ENCODE measurements around the genes ANXA3 and BMP2K.

DNA sequence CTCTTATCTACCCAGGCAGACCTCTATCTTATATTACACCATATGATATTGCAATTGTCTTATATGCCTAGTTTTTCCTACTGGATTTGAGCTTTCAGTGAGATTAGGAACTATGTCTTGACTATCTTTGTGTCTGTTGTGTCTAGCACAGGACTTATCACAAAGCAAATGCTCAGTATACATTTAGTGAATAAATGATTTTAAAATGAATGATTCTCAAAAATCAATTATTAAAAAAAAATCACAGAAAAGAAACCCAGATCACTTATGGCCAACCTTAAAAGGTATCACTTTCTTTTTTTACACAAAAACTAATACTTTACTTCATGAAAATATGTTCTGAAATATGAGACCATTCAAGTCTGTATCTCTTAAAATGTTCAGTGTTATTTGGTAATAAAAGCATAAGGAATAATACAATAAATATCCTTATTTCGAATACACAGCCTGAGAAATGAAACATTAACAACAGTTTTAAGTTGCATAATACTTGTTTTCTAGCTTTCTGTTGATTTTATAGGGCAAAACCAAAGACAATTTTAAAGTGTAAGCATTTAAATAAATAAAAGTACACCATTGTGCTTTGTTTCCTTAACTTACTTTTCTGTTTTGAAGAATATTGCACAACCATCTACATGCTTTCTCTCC lies 77.5 kb downstream of the CNOT6L start:
- PRO-cap, 6 experiments = no peak in any of the 6 experiments
- RAMPAGE, long total RNA, 2 experiments = no peak in any of the 2 experiments
- RRBS = no CpG with 5 or more reads among the region's 1 CpG

DNA sequence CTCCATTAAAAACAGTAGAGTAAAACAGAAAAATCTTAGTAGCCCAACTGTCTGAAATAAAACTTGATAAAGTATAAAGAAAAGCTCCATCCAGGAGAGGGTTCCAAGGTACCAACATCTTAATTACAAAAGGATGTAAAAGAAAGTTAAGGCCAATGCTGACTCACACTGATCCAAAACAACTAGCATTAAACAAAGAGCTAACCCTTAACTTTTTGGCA lies 18.5 kb downstream of the CNOT6L start:
- PRO-cap, 6 experiments = peak in 2 of 6 experiments; most common minus-strand start position 116 of the sequence (in 1)
- RAMPAGE, long total RNA, 2 experiments = no peak in any of the 2 experiments

DNA sequence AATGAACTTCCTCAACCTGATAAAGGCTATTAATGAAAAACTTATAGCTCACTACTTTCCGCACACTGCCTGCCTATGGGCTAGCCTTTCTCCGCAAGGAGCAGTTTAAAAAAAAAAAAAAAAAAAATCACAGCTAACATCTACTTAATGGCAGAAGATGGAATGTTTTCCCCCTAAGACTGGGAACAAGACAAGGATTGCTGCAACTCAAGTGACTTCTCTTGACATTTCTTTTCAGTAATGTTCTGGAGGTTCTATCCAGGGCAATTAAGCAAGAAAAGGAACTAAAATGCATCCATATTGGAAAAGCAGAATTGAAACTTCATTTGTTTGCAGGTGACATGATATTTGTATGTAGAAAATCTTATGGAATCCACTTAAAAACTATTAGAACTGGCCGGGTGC lies 7.4 kb downstream of the CNOT6L start:
- PRO-cap, 6 experiments = no peak in any of the 6 experiments
- RAMPAGE, long total RNA, 2 experiments = no peak in any of the 2 experiments
- RRBS = no CpG with 5 or more reads among the region's 3 CpGs

DNA sequence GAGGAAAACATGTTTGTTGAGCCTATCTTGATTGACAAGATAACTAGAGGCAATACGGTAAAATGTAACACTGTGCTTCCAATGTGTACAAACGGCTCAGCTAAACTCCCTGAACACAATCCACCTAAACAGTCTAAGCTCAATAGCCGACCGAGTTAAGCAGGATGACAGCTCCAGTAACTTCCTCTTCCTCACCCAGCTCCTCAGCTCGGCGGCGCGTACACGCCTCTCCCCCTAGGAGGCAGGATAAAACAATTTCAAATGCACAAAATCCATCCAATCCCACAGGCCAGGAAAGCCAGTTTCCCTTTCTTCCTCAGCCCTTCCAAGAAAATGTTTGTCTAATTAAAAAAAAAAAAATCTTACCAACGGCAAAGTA lies 1.1 kb downstream of the CNOT6L start:
- PRO-cap, 6 experiments = peak in 5 of 6 experiments; most common plus-strand start position 279 of the sequence (in 2); most common minus-strand start position 178 of the sequence (in 2)
- RAMPAGE, long total RNA, 2 experiments = no peak in any of the 2 experiments
- RRBS = no CpG with 5 or more reads among the region's 10 CpGs

GRCh38 chr4:77861430-77861885 lies 1.2 kb upstream of the MRPL1 start:
- PRO-cap, 6 experiments = no peak in any of the 6 experiments
- RAMPAGE, long total RNA, 2 experiments = no peak in any of the 2 experiments

DNA sequence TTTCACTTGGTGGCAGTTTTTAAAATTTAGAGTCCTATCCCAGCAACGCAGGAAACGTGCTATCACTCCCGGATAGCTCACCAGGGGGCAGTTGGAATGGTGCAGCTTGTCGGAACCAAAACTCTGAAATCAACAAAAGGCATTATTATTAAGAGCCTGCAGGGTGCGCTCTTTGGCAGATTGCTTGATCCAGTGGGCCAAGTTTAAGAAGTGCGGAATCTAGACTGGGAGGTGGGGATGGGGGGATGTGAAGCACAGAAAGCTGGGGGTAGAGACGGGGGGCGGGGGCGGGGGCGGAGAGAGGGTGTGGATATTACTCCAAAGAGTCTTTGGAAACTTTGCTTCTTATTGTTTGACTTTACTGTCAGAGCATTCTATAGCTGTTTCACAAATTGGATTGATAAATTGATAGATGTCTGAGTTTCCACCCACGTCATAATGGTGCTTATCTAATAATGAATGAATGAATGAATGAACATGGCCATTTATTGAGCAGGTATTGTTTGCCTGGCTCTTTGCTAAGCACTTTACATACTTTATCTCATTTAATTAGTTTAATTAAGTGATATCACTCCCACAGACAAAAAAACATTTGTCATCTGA lies 2.6 kb downstream of the FRAS1 start:
- PRO-cap, 6 experiments = peak in 2 of 6 experiments; most common minus-strand start position 122 of the sequence (in 1)
- RAMPAGE, long total RNA, 2 experiments = no peak in any of the 2 experiments
- RRBS = no CpG with 5 or more reads among the region's 11 CpGs

GRCh38 chr4:78551509-78552420 lies at the start of gene ANXA3:
TSS of gene ANXA3 (plus strand) at chr4:78551770.
- PRO-cap, 6 experiments = peak in 6 of 6 experiments; most common plus-strand start chr4:78551751 (in 3); most common minus-strand start chr4:78551815 (in 4)
- RAMPAGE, long total RNA, 2 experiments = start-site peak on the plus strand in 2 of 2 experiments, at chr4:78551727-78551827 at its widest, 1,228 to 2,070 reads per replicate
- RRBS = 3% methylated on average over 18 of the region's 62 CpGs

DNA sequence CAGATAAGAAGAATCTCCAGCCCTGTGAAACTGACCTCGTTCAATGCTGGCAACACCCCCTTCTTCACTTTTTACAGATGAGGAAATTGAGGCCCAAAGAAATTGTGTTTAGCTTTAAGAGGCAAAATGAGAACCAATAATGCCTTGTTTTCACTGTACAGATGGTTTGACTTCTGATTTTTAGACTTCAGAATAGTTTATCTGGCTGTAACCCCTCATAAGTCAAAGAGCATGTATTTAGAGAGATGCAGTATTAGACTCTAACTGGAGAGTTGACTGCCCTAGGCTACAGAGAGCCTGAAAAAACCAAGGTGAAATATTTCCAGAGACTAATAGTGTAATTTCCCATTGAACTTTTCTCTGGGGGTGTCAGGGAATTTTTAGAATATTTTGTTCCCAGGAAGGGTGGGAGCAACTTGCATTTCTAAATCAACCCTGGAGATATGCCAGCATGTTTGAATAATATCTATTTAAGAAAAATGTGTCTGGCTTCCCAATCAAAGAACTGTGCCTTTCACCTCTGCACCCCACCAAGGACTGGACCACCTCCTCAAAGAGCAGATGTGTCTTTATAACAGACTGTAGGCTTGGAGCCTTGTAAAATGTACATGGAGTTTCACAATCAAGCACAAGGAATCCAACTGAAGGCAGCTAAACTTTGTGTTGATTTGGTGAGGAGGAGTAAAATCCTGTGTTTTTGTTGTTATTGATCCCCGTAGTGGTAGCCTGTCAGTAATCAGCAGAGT lies 2.0 kb downstream of the ANXA3 start:
- PRO-cap, 6 experiments = peak in 3 of 6 experiments; most common plus-strand start position 476 of the sequence (in 1); most common minus-strand start position 290 of the sequence (in 3)
- RAMPAGE, long total RNA, 2 experiments = no peak in any of the 2 experiments
- RRBS = no CpG with 5 or more reads among the region's 2 CpGs

GRCh38 chr4:78569223-78569874 lies 17.8 kb downstream of the ANXA3 start:
- PRO-cap, 6 experiments = no peak in any of the 6 experiments
- RAMPAGE, long total RNA, 2 experiments = no peak in any of the 2 experiments
- RRBS = no CpG with 5 or more reads among the region's 6 CpGs

GRCh38 chr4:78628219-78629117 lies 76.9 kb downstream of the ANXA3 start:
- PRO-cap, 6 experiments = no peak in any of the 6 experiments
- RAMPAGE, long total RNA, 2 experiments = no peak in any of the 2 experiments
- RRBS = no CpG with 5 or more reads among the region's 5 CpGs

DNA sequence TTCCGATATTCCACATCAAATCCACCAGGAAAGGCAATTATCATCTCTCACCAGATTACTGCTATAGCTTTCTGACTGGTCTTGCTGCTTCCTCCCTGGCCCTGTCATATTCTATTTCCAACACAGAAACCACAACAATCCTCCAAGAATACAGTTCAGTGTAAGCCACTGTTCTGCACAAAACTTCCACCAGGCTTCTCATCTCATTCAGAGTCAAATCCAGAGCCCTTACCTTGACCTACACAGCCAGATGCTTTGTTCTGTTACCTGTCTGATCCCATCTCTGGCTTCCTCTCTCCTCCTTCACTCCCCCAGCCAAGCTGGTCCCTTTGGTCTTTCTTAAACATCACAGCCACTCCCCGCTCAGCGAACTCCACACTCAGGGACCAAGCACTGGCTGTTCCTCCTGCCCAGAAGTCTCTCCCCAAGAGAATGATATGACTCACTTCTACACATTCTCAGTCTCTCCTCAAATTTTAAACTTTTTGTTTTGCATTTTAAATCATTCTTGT lies 84.8 kb upstream of the BMP2K start:
- PRO-cap, 6 experiments = no peak in any of the 6 experiments
- RAMPAGE, long total RNA, 2 experiments = no peak in any of the 2 experiments
- RRBS = no CpG with 5 or more reads among the region's 3 CpGs

- PRO-cap, 6 experiments = peak in 6 of 6 experiments; most common plus-strand start chr4:78776350 (in 6); most common minus-strand start chr4:78776230 (in 5)
- RAMPAGE, long total RNA, 2 experiments = no peak in any of the 2 experiments
- RRBS = 1% methylated on average over 67 of the region's 106 CpGs
Observed at GRCh38 chr4:78776165-78777287, at the start of gene BMP2K. TSS of gene BMP2K (plus strand) at chr4:78776350.

- PRO-cap, 6 experiments = no peak in any of the 6 experiments
- RAMPAGE, long total RNA, 2 experiments = no peak in any of the 2 experiments
- RRBS = no CpG with 5 or more reads among the region's 14 CpGs
Observed at GRCh38 chr4:78794296-78795669, 18.6 kb downstream of the BMP2K start.

GRCh38 chr4:78873100-78873683 lies 66.0 kb downstream of the PAQR3 start:
- PRO-cap, 6 experiments = no peak in any of the 6 experiments
- RAMPAGE, long total RNA, 2 experiments = no peak in any of the 2 experiments
- RRBS = no CpG with 5 or more reads among the region's 3 CpGs

GRCh38 chr4:79083422-79083875 lies 144.2 kb upstream of the PAQR3 start:
- PRO-cap, 6 experiments = peak in 2 of 6 experiments; most common plus-strand start chr4:79083704 (in 1); most common minus-strand start chr4:79083499 (in 2)
- RAMPAGE, long total RNA, 2 experiments = no peak in any of the 2 experiments
- RRBS = no CpG with 5 or more reads among the region's 2 CpGs

DNA sequence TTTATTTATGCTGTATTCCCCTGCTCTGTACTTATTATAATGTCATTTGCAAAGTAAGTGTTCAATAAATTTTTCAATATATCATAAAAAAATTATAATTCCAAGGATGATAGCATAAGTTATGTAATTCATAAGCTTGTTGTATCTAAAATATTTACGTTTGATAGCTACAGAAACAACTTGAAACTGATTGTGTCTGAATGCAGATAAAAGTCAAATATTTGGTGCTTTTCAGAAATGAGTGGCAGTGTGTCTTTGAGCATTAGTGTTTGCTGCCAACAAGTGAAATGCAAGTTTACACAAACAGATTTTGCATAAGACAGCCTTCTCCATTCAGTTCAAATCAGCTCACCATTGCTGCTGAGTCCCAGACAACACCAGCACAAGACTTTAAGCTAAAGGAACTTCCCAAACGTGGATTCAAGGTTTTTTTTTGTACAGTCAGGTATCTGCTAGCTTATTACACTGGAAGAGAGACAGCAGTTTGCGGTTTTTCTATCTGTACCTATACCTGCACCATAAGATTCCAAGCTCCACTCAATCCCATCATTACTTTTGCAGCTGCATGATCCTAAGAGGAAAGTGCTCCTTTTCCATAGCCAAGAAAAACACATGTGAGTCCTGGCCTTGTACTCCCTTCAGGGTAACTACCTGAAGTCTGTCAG lies 15.1 kb downstream of the ANTXR2 start:
- PRO-cap, 6 experiments = no peak in any of the 6 experiments
- RAMPAGE, long total RNA, 2 experiments = no peak in any of the 2 experiments
- RRBS = no CpG with 5 or more reads among the region's 3 CpGs

GRCh38 chr4:80067116-80068168 lies 5.6 kb downstream of the ANTXR2 start:
- PRO-cap, 6 experiments = no peak in any of the 6 experiments
- RAMPAGE, long total RNA, 2 experiments = no peak in any of the 2 experiments
- RRBS = no CpG with 5 or more reads among the region's 9 CpGs

DNA sequence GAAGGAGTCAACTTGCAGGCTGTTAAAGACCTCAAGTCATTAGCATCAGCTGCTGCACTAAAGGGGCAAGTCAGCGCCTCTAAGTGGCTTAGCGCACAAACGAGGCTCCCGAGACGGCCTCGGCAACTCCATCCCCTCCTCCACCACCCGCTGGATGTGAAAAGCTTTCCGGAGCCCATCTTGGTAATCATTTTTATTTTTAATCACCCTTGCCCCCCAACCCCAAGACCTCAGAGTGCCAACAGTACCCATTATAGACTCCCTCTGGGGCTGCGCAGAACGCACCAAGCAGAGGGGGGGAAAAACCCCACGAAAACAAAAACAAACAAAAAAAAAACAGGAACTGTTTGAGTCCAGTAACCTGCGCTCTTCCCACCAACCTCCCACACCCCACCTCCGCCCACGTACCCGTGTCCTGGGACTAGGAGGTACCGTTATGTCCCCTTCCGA lies 859 bp upstream of the PRDM8 start:
- PRO-cap, 6 experiments = no peak in any of the 6 experiments
- RAMPAGE, long total RNA, 2 experiments = no peak in any of the 2 experiments
- RRBS = no CpG with 5 or more reads among the region's 17 CpGs

GRCh38 chr4:80265362-80266159 lies 903 bp upstream of the FGF5 start:
- PRO-cap, 6 experiments = no peak in any of the 6 experiments
- RAMPAGE, long total RNA, 2 experiments = no peak in any of the 2 experiments
- RRBS = no CpG with 5 or more reads among the region's 37 CpGs

GRCh38 chr4:81504297-81505662 lies 33.1 kb upstream of the RASGEF1B start:
- PRO-cap, 6 experiments = peak in 3 of 6 experiments; most common plus-strand start chr4:81505438 (in 3); most common minus-strand start chr4:81504812 (in 2)
- RAMPAGE, long total RNA, 2 experiments = no peak in any of the 2 experiments
- RRBS = no CpG with 5 or more reads among the region's 15 CpGs